ENCODE measurements around a stretch of chr16.

DNA sequence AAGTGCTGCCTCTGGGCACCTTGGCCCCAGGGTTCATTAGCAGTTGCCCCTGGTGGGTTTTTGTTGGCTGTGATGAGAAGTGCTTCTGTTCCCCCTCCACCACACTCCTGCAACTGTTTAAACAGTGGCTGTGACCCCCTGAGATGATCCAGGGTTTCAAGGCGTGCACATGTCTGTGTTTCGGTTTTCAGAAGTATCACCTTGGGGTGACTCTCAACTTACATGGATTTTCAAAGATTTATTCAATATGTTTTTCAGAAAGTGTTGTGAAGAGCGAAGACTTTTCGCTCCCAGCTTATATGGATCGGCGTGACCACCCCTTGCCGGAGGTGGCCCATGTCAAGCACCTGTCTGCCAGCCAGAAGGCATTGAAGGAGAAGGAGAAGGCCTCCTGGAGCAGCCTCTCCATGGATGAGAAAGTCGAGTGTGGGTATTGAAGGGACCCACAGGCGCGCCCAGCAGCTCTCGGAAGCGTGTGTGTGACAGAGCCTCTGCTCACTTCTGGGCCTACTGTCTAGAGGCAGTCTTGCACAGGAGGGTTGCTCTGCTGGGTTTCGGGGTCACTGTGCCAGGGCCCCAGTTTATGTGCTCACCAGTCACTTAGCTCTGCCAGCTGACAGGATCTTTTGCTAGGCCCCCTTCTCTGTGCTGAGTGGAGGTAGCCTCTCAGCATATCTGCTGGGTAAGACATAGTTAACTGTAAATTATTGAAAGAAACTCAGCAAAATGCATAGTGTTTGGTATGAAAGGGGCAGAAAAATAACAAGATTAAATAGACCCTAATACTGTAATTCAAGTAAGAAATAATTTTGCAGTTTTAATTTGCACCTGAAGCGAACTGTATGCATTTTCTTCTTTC lies 5.4 kb downstream of the COX4I1 start:
- PRO-cap, result no peak

- PRO-cap, result no peak
Observed at GRCh38 chr16:85833115-85833815, 33.8 kb downstream of the COX4I1 start.

DNA sequence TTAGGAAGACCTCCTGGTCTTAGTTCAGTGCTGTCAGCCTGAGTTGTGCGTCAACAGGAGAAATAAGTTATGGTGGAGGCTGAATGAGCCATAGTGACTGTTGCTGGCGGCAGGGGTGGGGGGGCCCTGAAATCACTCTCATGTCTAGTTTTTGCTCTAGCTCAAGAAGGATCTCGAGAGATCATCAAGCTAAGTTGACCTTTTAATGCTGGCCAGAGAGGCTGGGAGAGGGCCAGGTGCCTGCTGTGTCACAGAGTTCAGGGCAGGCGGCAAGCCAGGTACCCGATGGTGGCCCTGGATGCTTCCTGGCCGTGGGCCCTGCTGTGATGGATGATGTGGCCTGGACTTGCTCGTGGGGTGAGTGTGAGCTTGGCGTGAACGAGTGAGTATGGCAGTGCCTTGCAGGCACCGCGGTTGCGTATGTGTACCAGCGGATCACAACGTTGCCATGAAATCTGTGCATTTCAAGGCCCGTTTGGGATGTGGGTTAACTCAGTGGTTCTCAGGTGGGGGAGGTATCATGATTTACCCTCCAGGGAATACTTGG lies 7.3 kb downstream of the IRF8 start:
- PRO-cap, result unidirectional peak, plus-strand start at position 108 of the sequence

DNA sequence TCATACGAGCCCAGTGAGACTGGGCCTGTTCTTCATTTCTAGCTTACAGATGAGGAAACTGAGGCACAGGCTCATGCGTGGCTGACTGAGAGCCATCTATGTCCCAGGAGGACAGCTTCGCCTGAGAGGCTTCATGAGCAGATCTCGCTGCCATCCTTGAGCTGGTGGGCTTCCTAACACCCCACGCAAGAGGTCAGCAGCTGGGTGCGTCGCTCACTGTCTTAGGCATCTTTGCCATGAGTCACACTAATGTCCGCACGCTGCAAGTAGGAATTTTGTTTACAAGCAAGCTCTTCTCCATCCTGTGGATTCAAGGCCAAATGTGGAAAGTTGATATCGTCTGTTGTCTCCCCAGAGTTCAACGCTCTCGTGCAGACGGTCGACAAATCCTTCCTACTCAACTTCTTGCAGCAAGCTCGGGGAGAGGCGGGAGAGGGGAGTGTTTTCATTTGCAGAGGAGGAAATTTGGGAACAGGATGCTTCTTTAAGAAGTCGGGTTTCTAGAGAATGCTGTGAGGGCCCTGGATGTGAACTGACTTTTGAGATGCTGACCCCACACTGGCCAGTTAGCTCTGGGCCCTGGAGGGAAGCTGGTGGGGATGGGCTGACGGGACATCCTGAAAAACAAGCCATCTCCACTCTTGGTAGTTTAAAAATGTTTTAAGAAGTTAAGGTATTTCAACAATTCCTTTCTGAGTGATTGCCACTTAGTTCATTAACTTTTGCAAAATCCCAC lies 24.8 kb downstream of the IRF8 start:
- PRO-cap, result no peak

- PRO-cap, result bidirectional peak, plus-strand start at chr16:85936321, minus-strand start at chr16:85936188
Observed at GRCh38 chr16:85935669-85936456, 36.9 kb downstream of the IRF8 start.

- PRO-cap, result bidirectional peak, plus-strand start at chr16:85945327, minus-strand start at chr16:85945188
Observed at GRCh38 chr16:85944887-85945688, 46.1 kb downstream of the IRF8 start.

DNA sequence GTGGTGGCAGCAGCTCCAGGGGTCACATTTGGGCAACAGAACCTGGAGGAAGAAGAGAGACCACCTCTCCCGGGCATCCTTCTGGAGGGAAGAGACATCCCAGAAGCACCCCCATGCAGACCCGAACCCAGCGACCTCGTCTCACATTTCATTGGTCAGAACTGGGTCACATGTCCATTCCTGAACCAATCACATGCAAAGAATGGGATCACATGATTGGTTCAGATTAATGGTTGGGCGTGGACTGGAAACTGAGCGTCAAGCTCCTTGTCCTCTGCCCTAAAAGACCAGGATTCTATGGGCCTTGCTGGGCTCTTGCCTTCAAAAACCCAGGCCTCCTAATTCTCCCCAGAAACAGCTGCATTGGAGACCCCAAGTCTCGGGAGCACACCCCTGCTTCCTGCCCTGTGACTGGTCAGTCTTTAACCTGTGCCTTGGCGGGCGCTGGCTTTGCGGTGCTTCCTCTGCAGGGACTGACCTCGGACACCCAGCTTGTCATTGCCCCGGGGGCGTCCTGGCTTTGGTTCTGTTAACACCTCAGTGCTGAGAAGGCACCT lies 63.3 kb downstream of the IRF8 start:
- PRO-cap, result no peak

GRCh38 chr16:85963652-85964153 lies 64.7 kb downstream of the IRF8 start:
- PRO-cap, result unidirectional peak, minus-strand start at chr16:85963951

GRCh38 chr16:85983068-85983915 lies 84.3 kb downstream of the IRF8 start:
- PRO-cap, result no peak

DNA sequence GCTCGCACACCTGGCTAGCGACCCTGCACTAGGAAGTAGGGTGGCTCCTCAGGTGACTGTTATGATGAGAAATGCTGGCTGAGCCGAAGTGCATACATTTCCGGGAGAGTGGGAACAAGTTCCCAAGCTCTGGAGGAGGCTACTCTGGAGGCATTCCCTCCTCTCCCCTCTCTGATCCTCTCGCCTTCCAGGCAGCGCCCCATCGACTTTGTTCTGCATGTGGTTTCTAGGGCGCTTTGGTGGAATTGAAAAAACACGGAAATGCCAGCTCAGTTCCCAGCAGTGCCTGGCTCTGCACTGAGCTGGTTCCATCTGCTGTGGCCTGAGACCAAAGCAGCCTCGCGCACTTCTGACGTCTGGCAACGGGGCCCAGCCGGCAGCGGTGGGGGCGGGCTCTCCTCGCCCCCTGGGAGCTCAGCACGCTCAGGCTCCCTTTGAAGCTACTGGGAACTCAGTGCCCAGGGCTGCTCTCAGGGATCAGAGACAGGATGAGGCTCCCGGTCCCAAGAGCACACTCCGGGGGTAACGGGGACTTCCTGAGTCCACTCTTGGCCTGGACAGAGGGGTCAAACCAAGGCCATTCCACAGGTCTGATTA lies 130.4 kb downstream of the IRF8 start:
- PRO-cap, result no peak

DNA sequence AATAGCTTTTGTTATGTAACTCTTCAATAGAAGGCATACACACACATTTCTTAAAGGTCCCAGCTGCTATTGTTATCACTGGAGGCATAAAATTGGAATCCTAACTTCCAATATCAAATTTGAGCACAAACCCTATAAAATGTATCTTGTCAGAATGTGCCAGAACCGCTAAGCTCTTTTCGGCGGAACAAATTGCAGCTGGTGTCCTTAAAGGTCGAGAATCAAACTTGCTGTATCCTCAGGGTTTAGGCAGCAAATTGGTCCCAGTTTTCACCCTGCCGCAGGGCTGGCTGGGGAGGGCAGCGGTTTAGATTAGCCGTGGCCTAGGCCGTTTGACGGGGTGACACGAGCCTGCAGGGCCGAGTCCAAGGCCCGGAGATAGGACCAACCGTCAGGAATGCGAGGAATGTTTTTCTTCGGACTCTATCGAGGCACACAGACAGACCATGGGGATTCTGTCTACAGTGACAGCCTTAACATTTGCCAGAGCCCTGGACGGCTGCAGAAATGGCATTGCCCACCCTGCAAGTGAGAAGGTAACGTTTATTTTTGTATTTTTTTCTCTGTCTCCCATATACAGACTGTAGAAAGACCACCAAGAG lies 297.0 kb downstream of the IRF8 start:
- PRO-cap, result no peak

DNA sequence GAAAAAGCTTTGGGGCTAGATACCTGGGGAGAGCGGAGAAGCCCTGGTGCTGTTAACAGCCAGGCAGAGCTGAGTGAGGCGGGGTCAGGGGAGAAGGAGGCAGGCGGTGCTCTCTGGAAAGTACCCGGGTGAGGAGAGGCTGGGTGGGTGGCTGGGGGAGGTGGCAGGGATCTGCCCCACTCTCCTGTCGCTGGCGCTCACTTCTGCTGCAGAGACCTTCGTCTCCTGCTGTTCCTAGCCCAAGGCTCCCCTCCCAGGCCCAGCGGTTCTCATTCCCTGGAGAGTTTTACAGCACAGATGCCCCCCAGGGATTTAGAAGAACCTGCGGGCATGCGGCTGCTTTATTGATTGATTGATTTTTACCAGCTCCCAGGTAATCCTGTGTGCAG lies 302.8 kb downstream of the IRF8 start:
- PRO-cap, result no peak

- PRO-cap, result no peak
Observed at GRCh38 chr16:86303797-86304649, 206.3 kb upstream of the FOXF1 start.

DNA sequence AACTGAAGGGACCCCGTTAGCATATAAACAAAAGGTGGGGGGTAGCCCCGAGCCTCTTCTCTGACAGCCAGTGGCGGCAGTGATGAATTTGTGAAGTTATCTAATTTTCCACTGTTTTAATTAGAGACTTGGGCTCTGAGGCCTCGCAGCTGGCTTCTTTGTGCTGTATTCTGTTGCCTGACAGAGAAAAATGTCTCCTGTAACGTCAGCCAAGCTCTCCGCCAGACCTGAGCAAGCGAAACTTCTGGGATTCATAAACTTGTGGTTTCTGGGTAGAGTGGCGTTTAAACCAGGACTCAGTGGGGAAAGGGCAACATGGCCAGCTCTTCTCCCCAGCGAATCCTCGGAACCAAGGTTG lies 113.9 kb upstream of the FOXF1 start:
- PRO-cap, result no peak

GRCh38 chr16:86462144-86462615 lies 48.1 kb upstream of the FOXF1 start:
- PRO-cap, result no peak

DNA sequence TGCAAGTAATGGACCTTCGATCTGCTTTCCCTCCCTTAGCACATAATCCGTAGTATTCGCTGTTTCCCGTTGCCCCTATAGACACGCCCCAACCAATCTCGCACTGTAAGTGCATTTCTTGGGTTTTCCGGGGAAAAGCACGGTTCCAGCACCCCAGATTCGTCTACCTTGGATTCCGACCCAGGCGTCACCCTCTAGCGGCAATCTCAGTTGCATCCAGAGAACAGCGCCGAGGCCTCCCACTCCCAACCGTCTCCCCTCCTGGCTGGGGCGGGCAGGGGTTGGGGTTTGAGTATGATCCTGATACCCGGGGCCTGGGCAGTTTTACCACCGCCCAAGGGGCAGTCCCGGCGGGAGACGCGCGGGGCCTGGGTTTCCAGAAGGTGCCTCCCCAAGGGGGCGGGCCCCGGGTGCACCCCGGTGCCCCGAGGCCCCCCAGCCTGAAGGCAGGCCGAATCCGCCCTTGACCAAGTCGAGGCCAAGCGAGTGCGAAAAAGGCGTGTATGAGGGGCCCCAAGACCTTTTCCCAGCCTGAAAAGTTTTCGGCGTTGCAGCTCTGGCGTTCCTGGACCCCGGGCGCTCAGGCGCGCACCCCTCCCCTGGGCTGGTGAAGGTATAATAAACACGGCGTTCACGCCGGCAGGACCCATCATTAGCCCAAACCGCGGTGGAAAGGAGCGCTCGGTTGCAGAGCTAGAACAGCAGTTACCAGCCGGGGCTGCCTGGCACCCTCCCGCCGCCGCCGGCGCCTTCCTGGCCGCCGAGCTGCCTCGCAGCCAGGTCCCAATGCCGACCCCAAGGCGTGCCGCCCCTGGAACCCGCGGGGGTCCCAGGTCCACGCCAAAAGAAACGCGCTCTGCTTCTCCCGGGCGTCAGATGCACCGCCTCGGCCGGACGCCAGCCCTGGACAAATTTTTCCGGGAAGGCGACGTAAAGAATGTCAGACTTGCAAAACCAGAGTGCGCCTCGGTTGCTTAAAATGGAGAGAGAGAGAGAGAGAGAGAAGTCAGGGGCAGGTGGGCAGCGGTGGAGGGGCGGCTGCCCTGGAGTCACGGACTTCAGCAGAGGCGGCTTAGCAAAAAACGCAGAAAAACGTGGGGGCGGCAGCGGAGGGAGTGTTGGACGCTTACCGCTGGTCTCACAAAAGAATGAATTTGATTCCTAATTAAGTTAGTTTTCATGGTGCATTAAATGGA lies 11.7 kb upstream of the FOXF1 start:
- PRO-cap, result no peak

DNA sequence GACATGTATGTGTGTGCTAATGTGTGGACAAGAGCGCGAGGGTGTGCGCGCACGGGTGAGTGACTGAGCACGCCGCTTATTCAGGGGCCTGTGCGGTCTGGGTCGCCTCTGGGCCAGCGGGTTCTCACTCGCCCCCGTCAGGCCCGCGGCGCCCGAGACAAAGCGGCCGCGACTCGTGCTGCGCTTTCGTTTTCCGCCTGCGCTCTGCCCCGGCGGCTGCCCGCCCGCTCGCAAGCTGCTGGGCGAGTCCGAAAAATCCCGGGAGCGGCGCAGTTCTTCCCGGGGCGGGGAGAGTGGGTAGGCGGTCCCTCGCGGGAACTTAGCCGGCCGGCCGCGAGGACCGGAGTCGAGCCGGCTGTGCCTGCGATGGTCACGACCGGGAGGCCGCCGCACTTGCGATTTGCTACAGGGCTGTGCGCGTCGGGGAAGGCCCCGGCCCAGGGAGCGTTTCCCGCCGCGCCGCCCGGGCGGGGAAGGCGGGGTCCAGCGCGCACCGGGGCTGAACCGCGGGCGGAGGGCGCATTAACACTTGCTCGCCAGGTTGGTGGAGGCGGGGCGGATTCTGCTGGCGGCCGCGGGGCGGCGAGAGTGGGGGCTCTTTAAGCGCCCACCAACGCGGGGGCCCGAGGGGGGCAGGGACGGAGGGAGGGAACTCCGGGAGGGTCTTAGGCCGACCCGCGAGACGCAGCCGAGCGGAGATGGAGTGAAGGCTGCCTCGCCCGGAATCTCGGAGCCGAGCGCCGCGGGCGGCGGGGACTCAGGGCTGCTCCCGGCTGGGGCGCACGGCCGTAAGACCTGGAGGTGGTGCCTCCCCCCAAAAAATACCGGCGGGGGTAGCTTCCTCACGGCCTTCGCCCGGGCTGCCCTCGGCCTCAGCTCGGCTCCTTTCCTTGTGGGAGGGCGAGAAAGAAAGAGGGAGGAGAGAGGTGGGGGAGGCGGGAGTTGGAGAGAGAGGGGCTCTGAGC lies 688 bp upstream of the FOXF1 start:
- PRO-cap, result unidirectional peak, plus-strand start at position 691 of the sequence; bidirectional peak, plus-strand start outside the sequence, minus-strand start at position 892 of the sequence

DNA sequence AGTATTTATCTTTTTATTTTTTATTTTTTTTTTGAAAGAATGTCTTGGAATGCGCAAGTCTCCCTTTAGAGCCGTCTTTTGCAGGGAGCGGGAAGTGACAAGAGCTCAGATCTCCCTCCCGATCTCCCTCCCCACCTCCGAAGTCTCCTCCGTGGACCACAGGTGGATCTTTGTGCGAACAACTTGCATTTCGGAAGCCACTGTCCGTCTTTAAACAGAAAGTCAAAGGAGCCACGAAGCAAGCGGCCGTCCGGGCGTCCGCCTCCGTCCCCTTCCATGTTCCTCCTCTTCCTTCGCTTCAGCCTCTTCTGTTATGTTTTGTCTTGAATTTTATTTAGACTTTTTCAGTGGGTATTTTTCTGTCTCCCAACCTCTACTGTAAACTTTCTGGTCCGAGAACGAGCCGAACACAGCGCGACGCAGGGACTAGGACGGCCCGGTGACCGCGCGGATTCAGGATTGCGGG lies 3.2 kb downstream of the FOXF1 start:
- PRO-cap, result no peak

DNA sequence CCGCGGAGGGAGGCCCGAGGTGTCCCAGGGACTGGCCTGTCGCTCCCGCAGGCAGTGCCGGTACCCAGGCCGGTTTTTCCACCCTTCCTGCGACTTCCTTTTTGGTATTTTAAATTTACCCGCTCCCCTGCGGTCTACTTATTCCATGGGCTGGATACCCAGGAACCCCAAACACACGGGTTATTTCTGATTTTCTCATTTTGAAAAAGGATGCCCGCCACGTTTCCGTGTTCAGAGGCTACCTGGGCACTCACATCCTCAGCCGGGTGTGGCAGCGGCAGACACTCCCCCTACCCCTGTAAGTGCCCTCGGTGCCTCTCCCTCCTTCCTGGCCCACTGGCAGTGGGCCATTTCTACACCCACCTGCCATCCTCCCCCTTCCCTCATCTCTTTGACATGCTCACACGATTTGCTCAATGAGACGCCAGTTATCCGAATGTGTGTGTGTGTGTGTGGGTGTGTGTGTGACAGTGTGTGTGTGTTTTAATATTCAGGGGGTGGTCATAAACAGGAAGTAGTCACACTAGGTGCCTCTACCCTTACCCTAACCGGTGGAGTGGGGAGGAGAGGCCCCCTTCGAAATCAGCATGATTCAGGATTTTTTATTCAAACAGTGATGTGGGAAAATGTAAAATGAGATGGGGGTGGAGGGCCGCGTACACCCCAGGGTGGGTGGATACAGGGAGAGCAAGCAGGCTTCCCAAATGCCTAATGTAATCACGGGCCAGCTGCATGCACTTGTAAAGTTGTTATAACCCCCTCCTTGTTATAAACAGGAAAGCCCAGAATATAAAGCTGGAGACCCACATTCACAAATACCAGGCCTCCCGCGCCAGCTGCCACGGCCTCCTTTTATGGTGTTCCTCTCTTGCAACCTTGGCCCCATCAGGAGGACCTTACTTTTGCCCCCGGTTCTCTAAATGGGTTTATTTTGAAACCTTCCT lies 1.3 kb upstream of the FOXL1 start:
- PRO-cap, result no peak

DNA sequence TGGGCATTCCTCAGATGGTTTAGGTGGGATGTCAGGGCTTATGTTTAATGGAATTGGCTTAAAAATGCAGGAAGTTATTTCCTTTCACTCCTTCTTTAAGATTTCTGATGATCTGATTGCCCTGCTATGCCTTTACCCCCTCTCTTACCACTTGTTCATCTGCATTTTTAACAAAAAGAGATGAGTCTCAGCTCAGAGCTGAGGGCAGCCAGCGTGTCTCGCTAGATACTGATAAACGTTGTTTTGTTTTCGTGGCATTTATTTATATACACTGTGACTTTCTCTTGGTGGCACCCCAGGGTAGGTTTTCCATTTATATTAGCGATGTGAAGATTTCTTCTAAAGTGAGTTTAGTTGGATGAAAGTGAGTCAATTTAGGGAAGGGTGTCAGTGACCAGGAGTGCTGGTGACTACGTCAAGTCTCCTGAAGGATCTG lies 30.9 kb downstream of the FOXL1 start:
- PRO-cap, result no peak

All from paraaortic lymph node (tissue), 1 donor.